Gastroesophageal sphincter (tissue), 4 donors: ENCODE results near the gene FADD.

DNA sequence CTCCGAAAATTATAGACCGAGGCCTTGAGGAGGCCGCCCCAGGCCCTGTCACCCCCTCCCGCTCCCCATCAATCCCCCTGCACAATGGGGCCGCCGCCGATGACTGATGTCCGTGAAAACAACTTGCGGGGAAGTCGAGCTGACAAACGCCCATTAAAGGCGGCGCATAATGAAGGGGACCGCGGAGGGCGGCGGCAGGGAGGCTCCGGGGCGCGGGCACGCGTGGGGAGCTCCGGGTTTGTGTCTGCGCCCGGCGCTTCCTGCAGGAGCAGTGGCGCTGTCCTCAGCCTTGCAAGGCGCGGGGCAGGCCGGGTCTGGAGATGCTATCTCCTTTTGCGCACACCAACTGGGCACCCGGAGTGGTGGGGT lies 237 bp upstream of the FGF3 start:
- PRO-cap = no peak
- RAMPAGE, long total RNA, 4 experiments = no peak in any of the 4 experiments

- PRO-cap = no peak
- RAMPAGE, long total RNA, 4 experiments = no peak in any of the 4 experiments
Observed at GRCh38 chr11:69859297-69859821, 40.1 kb upstream of the FGF3 start.

- PRO-cap = no peak
- RAMPAGE, long total RNA, 4 experiments = no peak in any of the 4 experiments
Observed at GRCh38 chr11:69918093-69918719, 99.0 kb upstream of the FGF3 start.

- PRO-cap = no peak
- RAMPAGE, long total RNA, 4 experiments = no peak in any of the 4 experiments
Observed at GRCh38 chr11:69943134-69943522, 123.9 kb upstream of the FGF3 start.

- PRO-cap = no peak
- RAMPAGE, long total RNA, 4 experiments = no peak in any of the 4 experiments
Observed at GRCh38 chr11:69965763-69966746, 112.1 kb upstream of the ANO1 start.

- PRO-cap = no peak
- RAMPAGE, long total RNA, 4 experiments = no peak in any of the 4 experiments
Observed at GRCh38 chr11:69970820-69971350, 107.2 kb upstream of the ANO1 start.

GRCh38 chr11:69983449-69983802 lies 94.7 kb upstream of the ANO1 start:
- PRO-cap = no peak
- RAMPAGE, long total RNA, 4 experiments = no peak in any of the 4 experiments

DNA sequence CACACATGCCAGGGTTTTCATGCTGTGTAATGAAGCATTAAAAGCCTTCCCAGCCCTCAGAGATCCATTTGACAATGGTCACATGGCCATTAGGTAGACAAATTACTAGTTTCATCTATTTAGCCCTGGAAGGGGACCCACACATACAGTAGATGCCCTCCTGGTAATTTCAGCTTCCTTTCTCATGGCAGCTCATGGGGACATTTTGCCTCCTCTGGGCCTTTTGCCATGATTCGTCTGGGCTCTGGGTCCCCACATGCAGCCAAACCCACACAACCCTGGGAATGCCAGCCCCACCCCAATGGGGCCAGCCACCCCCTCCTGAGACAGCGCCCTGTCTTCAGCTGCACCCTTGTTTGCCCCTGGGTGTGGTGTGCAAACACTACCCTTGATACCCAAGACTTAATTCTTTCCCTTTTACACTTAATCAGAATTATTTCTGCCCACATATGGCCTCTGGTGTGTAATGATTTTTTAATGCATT lies 85.2 kb upstream of the ANO1 start:
- PRO-cap = no peak
- RAMPAGE, long total RNA, 4 experiments = no peak in any of the 4 experiments

DNA sequence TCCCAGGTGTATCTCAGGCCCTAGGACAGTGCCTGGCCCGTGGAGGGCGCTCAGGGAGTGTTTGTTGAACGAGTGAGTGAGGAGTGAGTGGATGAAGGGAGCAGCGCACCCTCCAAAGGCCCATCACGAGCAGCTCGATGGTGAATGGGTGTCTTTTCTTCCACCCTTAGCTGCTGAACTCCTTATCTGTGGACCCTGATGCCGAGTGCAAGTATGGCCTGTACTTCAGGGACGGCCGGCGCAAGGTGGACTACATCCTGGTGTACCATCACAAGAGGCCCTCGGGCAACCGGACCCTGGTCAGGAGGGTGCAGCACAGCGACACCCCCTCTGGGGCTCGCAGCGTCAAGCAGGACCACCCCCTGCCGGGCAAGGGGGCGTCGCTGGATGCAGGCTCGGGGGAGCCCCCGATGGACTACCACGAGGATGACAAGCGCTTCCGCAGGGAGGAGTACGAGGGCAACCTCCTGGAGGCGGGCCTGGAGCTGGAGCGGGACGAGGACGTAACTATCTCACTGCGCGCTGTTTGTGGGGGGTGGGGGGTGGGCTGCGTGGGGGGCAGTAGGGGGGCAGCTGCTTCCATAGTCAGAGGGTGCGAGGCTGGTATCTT lies 9.6 kb downstream of the ANO1 start:
- PRO-cap = no peak
- RAMPAGE, long total RNA, 4 experiments = no peak in any of the 4 experiments

DNA sequence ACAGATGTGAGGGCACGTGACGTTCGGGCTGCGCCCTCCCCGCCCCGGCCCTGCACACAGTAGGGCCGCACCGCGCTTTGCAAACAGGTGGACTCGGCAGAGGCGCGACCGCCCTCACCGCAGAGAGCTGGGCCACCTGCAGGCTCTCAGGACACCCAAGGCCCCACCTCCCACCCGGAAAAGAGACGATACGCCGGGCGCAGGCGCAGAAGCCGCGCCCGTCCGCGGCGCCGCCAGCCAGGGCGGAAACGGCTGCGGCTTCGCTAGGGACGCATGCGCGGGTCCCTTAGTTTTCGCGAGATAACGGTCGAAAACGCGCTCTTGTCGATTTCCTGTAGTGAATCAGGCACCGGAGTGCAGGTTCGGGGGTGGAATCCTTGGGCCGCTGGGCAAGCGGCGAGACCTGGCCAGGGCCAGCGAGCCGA lies at the start of gene FADD:
Gene FADD, plus strand, starts transcription at position 318 of the 425 bp plus-strand sequence.
- PRO-cap = bidirectional peak, plus-strand start at position 337 of the sequence, minus-strand start at position 168 of the sequence
- RAMPAGE, long total RNA, 4 experiments = start-site peak on the plus strand in 3 of 4 experiments, centred at positions 332 to 355 of the sequence, 14 to 37 reads per replicate

DNA sequence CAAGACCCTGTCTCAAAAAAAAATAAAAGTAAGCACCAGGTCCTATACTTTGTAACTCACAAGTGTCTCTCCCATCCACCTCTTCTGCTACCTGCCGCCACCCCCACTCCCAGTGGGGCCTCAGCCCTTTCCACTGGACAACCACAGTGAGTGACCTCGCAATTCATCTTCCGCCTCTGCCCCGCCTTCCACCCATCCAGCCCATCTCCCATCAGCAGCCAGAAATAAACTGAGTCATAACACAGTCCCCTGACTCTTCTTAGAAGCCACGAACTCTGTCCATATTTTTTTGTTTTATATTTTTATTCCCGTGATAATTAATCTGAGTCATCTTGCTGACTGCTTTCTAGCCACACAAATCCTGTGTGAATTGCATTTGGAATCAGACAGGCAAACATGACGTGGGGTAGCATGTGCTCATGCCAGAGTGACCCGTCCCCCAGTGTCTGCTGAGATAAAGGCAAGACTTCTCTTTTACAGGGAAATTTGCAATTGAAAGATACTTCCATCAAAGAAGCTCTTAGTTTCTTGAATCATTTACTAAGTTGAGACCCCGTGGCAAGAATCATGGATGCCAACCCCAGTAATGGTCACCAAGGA lies 7.0 kb downstream of the FADD start:
- PRO-cap = no peak
- RAMPAGE, long total RNA, 4 experiments = no peak in any of the 4 experiments

DNA sequence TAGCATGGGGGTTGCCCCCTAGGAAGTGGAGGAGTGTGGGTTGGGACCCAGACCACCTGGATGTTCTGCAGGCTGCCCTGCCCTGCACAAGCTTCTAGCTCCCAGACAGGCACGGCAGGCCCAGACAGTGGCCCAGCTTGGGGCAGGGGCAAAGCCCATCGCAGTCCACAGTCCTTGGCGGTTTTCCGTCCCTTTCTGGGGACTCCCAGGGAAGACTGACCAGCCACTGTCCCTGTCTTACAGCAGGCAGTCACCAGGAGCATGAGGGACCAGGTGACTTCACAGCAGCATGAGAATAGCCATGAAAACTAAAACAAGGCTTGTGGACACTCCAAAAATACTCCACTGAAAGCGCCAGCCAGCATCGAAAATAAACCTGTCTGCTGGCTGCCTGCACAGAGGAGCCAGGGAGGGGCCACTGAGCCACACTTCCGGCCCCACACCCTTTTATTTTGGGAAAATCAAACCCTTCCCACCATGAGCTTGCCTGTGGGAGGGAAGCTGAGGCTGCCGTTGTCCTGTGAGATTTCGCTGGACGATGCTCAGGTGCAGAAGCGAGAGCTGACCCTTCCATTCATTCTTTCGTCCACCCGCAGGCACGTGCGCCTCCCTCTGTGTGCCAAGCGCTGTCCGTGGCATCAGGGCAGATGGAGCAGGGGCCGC lies 27.9 kb downstream of the FADD start:
- PRO-cap = no peak
- RAMPAGE, long total RNA, 4 experiments = no peak in any of the 4 experiments

DNA sequence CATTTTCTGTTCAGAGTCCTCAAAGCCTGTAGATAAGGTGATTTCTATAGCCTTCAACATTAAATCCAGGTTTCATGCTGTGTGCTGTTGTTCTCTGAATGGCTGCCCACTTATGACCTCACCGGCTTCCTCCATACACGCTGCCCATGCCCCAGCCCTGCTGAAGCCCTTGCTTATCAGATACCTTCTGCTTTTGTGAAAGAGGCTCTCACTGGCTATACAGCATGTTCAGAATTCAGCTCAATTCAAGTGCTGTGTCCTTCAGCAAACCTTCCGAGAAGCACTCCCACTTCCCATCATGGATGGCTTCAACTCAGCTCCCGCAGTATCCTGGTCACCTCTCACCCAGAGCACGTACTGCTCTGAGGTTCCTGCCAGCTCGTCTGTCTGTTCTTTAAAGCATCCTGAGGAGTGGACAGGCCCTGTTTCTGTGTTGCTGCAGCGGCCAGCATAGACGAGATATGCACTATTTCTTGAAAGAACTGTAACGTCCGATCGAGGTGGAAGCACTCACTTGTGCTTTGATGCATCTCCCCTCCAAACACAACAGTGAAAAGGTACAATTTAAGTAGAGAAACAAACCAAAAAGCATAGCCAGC lies 49.3 kb downstream of the PPFIA1 start:
- PRO-cap = no peak
- RAMPAGE, long total RNA, 4 experiments = no peak in any of the 4 experiments

- PRO-cap = no peak
- RAMPAGE, long total RNA, 4 experiments = no peak in any of the 4 experiments
Observed at GRCh38 chr11:70324289-70324679, 53.8 kb downstream of the PPFIA1 start.

DNA sequence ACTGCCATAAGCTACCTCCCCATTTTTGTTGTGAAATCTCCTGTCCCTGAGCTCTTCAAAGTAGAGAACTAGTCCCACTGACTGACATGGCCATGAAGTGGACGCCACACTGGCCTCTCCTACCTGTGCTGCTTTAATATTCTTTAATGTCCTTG lies 56.4 kb downstream of the PPFIA1 start:
- PRO-cap = no peak
- RAMPAGE, long total RNA, 4 experiments = no peak in any of the 4 experiments

DNA sequence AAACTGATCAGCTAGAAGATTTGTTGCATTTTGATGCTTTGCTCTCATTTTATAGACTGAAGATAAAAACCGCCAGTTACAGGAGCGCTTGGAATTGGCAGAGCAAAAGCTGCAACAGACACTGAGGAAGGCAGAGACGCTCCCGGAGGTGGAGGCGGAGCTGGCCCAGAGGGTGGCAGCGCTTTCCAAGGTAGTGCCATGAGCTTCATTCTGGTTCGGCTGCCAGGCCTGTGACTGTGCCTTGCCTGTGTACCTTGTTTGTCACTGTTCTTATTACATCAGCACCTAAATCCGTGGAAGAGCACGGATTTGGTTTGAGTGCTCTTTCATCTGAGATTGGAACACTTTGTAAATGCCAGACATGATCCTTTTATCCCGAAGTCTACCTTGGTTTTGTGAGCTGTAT lies 61.4 kb downstream of the PPFIA1 start:
- PRO-cap = no peak
- RAMPAGE, long total RNA, 4 experiments = no peak in any of the 4 experiments

- PRO-cap = no peak
- RAMPAGE, long total RNA, 4 experiments = no peak in any of the 4 experiments
Observed at GRCh38 chr11:70333186-70333640, 62.7 kb downstream of the PPFIA1 start.

GRCh38 chr11:70343532-70344079 lies 54.7 kb upstream of the CTTN start:
- PRO-cap = no peak
- RAMPAGE, long total RNA, 4 experiments = start-site peak on the plus strand in 1 of 4 experiments, at chr11:70343541-70344133 at its widest, 50 reads per replicate

DNA sequence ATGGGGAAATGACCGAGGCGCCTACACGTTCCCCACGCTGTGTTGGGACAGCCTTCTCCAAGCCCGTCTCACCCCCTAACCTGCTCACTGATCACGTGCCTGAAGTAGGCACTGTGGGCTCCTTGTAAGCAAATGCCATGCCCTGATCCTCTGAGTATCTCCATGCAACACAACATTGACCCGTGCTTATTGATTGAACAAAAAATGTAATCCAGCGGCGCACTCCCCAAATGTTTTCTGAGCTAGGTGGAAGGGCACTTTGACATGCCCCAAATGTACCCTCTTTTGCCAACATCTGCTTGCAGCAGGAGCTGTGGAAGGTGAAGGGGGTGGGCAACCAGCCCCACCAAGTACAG lies 268.3 kb downstream of the CTTN start:
- PRO-cap = no peak
- RAMPAGE, long total RNA, 4 experiments = no peak in any of the 4 experiments

GRCh38 chr11:70908134-70908714 lies 344.2 kb downstream of the SHANK2 start:
- PRO-cap = unidirectional peak, plus-strand start at chr11:70908489
- RAMPAGE, long total RNA, 4 experiments = no peak in any of the 4 experiments